Glomerular endothelial cell (primary cell): ENCODE data around the genes ATP6V1G2 and LY6G5C.

GRCh38 chr6:31268569-31269408 is 3.1 kb downstream of the HLA-C start:
- RAMPAGE, long total RNA, result no peak

GRCh38 chr6:31353720-31354342 is 3.1 kb downstream of the HLA-B start:
- RAMPAGE, long total RNA, result no peak

GRCh38 chr6:31354343-31355075 is 2.5 kb downstream of the HLA-B start:
- RAMPAGE, long total RNA, result no peak

DNA sequence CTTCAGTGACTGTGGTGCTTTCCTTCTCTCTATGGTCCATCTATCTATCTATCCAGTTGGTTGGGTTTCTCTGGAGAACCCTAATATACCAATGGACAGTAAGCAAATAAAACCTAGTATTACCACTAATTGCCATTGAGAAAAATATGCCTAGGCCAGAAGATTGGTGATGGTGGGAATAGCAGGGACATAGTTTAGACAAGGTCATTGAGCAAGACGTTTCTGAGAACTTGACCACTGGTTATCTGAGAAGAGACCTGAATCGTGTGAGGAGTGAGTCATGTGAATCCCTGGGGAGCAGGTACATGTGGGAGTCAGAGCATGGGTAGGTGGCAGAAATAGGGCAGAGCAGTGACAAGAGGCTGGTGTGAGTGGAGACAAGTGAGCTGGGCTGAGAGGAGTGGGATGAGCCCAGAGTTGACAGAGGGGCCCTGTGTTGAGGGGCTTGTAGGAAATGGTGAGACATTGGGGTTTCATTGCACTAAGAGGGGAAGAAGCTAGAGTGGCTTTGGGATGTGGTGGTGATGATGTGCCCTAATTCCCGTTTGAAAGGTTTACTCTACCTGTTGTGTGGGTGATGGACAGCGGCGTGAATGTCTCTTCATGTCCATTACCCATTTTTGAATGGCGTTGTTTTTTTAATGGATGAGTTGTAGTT is 16.5 kb downstream of the MICA start:
- RAMPAGE, long total RNA, result no peak

DNA sequence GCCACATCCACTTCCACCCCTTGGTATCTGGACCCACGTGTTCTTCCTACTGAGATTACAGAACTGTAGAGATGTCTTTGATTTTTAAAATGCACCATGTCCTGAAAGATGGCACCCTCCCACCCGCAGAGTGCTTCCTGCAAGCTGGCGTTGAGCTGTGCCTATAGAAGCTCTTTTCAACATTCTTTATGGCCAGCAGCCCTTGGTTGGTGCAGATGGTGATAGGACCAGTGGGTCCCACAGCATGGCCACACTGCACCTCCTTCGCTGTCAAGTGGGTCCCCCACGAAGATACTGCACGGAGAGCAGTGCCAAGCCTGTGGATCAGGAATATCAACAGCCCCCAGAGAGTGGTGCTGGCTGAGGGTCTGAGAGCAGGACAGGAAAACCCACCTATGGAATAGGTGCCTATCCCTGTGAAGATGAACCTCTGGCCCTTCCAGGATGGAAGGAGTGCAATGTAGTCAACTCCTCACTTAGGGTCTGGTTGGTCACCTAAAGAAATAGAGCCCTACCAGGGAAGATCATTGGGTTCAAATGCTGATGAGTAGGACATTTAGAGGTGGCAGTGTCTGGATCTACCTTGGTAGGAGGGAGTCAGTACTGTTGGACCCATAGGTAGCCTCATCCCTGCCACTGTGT is 33.7 kb upstream of the MICB start:
- RAMPAGE, long total RNA, result no peak

DNA sequence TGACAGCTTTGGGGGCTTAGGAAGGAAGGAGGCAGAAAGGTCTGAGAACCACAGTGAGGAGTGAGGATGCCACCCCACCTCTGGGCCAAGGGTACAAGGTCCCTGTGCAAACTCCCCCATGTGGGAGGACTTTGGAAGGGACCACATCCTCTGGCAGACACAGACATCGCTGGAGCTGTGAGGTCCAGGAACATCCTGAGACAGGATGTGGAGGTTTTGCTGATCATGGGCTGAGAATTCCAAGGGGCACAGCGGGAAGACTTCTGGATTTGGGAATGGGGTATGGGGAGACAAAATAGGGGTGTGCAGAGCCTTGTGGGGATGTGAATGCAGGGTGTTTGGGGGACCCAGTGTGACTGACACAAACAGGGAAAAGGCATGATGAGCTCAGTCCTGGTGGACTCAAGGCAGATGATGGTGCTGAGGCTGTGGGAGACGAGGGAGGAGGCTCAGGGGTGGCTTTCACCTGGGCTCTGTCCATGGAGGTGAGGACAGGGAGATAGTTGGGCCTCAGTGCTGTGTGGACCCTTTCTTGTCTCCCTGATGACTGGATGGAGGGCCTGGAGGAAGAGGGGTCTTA is 26.4 kb upstream of the MICB start:
- RAMPAGE, long total RNA, result no peak

- RAMPAGE, long total RNA, result no peak
Observed at GRCh38 chr6:31530110-31530636, 1.4 kb downstream of the MCCD1 start.

DNA sequence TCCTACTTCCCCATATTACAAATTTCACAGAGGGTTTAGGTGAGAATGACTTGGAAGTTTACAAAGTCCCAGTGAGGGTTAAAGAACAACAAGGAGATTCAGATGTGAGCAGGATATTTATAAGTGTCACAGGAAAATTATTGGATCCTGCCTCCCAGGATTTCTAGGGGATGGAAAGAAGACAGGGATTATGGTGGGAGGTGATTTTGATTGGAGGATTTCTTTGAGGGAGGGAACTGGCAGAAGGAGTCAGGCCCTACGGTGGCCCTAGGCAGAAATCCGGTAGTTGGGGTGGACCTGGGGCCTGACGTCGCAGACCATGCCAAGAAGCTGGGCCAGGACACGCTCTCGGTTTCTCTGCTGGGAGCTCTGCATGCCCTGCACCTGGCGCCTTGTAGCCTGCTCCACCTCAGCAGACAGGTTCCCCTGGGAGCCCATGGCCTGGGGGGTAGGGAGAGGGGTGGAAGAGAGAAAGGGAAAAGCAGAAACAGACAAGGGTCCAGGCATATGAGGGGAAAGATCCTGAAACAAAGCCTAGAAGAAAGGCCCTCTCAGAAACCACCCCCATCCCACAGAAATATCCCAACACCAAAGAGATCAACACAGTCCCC is 1.2 kb downstream of the ATP6V1G2 start:
- RAMPAGE, long total RNA, result no peak

DNA sequence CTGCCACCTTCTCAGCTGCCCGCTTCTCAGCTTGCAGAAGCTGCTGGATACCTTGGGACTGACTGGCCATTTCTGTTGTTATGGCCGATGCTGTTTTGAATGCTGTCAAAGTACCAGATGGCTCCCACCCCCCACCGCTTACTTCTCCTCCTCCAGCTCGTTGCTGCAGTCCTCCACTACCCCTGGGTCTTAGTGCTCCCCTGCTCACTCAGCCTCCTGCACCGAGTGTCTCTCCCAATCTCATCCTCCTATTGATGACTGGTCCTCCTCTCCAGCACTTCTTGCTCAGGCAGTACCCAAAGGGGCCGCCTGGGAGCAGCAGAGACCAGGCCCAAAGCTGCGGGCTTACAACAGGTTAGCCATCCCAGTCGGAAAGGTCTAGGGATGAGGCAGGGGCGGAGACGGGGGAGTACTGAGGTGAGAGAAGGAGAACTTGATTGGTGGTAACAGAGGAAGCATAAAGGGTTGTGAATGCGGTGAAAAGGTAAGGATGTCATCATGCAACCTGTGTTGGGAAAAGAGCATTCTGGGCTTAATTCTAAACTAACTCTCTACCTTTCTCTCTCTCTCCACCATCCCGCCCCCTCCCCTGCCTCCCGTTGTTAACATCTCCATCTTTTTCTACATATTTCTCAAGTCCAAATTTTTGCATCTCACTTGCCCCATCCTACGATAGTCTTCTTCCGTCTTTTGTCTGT is at the start of gene ATP6V1G2:
TSS of gene ATP6V1G2 (minus strand) at position 119 of the 698 bp plus-strand sequence.
- RAMPAGE, long total RNA, result no peak

GRCh38 chr6:31633611-31633927 is 13.1 kb downstream of the PRRC2A start:
- RAMPAGE, long total RNA, result no peak

- RAMPAGE, long total RNA, result no peak
Observed at GRCh38 chr6:31637685-31638707, 14.5 kb downstream of the BAG6 start.

DNA sequence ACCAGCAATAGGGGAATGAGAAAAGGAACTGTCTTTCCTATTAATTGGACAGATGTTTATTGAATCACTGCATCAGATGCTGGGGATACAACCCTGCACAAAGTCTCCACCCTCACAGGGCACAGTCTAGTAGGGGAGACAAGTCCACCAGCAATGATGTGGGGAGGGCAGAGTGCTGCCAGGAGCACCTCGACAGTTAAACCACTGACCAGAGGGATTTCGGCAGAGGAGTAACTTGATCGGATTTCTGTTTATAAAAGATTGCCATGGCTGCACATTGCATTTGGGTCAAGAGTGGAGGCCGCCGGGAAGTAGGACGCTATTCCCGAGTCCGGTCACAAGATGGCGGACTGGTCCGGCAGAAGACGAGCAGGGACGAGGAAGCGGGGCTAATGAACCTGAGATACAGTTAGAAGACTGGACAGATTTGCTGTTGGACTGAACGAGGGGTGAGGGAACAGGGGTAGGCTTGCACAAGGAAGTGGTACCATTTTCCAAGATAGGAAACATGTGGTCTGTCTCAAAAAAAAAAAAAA is at the start of gene LY6G5C:
TSS of gene LY6G5C (minus strand) at position 521 of the 536 bp plus-strand sequence.
- RAMPAGE, long total RNA, result no peak

GRCh38 chr6:31687487-31687981 is 6.7 kb upstream of the LY6G5C start:
- RAMPAGE, long total RNA, result no peak

DNA sequence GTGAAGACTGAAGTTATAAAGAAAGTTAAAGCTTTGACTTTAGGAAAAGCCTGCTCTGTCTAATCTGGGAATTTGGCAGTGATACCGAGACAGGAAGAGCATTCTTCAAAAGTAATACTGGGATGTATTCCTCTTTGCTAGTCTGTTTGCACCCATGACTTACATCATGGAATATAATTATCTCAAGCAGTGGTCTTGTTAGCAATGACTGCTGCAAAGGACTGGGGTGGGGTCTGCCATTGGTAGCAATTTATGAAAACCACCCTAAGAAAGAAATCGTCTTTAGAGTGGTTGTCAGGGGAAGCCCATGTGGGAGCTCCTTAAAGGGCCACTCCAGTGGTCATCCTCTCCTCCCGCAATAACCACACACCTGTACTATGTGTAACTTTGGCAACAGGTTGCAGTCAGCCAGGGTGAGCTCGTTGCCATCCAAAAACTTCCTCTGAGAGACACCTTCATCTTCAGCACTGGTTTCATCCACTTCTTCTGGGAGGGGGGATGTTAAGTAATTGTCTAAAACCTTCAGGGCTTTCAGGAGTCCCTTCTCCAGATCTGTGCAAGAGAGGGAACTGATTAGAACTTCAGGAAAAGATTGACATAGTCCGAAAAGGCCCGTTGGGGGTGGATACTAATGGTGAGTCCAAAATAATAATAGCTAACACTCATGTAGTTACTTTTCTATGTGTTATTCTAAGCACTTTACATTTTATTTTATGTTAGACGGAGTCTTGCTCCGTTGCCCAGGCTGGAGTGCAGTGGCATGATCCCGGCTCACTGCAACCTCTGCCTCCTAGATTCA is 2.9 kb upstream of the DDAH2 start:
- RAMPAGE, long total RNA, result no peak

- RAMPAGE, long total RNA, result no peak
Observed at GRCh38 chr6:31733135-31734091, 2.9 kb downstream of the CLIC1 start.

GRCh38 chr6:31776007-31776490 is 1.1 kb downstream of the VWA7 start:
- RAMPAGE, long total RNA, result no peak

- RAMPAGE, long total RNA, result no peak
Observed at GRCh38 chr6:31859094-31859449, 3.5 kb downstream of the NEU1 start.

- RAMPAGE, long total RNA, result no peak
Observed at GRCh38 chr6:32084182-32085015, 24.7 kb downstream of the TNXB start.

DNA sequence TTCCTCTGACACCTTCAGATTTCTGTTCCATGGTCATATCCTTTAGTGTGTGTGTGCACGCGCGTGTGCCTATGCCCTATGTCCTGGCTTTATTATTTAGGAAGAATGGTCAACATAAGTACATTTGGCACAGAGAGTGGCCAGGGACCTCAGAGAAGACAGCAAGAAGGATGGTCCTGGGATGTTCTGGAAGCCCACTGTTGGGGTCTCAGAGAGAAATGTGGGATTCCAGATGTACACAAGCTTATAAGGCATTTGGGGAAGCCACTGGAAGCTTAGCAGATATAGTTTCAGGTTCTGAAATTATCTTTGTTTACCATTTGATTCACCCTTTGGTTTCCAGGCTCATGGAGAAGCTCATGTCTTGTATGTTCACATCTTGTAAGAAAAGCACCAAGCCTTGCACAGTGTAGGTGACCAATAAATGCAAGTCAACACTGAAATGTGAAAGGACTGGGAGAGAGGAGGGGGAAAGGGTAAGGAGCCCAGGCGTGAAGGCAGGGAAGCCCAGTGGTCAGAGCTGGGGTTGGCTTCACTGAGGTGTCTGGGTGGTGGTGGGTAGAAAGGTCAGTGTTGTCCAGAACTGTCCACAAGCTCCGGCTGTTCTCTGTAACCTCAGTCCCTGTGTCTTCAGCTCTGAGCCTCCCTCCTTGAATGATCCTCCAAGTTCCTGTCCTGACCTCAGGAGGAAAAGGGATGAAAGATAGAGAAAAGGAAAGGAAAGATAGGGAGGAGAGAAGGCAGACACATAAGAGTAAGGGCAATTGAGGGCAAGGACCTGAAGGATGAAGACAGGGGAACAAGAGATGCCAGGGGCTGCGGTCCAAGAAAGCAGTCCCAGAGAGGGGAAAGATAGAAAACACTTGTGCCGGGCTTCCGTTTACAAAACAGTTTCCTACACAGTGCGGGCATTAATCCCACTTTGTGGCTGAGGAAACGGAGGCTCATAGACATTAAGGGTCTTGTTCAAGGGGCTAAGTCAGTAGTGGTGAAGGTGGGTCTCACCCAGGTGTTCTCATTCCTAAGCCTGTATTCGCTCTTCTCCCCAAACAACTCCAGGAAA is 2.3 kb upstream of the TNXB start:
- RAMPAGE, long total RNA, result no peak

DNA sequence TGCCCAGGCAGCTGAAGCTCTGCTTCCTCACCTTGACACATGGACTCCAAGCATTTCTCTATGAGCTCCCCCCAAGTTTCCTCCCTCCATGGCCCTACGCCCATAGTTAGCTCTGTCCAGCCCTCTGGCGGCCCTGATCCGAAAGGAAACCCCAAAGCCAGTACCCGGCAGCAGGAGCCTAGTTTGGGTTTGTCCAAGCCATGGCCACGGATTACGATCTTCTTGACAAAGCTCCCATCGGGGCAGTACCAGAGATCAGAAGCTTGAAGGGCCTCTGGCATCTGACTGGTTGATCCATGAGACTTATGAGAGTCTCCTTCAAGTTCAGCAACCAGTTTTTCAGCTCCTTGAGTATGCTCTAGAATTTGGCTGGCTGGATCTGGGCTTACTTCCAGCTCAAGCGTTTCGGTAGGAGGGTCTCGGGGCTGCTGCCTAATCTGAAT is 825 bp downstream of the FKBPL start:
- RAMPAGE, long total RNA, result no peak